Caco-2 (cell line): ENCODE data around the gene GLRA2.

- PRO-cap: no peak
- RRBS: no CpG with 5 or more reads among the region's 5 CpGs
Measured at GRCh38 chrX:9534687-9535318, 69.9 kb downstream of the TBL1X start.

GRCh38 chrX:9573269-9574007 lies 108.6 kb downstream of the TBL1X start:
- PRO-cap: no peak
- RRBS: no CpG with 5 or more reads among the region's 11 CpGs

GRCh38 chrX:9589516-9590167 lies 124.8 kb downstream of the TBL1X start:
- PRO-cap: no peak
- RRBS: 91% methylated on average over 1 of the region's 12 CpGs

- PRO-cap: no peak
- RRBS: no CpG with 5 or more reads among the region's 9 CpGs
Measured at GRCh38 chrX:10012113-10012581, 45.0 kb downstream of the CLDN34 start.

DNA sequence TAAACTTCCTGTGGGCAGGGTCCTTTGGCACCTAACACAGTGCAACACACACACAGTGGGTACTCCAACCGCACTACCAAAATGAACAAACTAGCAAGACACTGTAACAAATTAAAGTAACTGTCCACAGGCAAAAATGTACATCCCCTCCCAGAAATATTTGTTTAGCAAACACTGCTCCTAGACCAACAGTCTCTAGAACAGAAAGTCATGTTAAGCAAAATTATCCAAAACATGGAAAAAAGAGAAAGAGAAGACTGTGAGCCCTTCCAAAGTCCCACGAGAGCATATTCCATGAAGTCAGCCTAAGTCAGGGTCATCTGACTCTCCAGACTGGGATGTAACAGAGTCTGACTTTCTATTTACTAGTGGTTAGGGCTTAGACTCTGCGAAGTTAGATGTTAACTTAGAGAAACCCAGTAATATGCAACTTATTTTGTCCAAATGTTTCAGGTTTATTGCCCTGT lies 102.4 kb downstream of the MID1 start:
- PRO-cap: no peak
- RRBS: no CpG with 5 or more reads among the region's 3 CpGs

DNA sequence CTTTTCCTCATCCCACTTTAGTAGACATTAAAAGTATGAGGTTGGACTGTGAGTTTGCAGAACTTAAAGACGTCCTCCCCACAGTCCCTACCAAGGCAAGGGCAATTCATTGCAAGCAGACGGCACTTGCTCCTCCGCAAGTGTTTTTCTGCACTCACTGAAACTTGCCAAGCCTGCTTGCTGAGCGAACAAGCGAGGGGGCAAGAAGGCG lies 1.6 kb downstream of the MID1 start:
- PRO-cap: no peak
- RRBS: no CpG with 5 or more reads among the region's 6 CpGs

- PRO-cap: no peak
- RRBS: no CpG with 5 or more reads among the region's 7 CpGs
Measured at GRCh38 chrX:10619141-10619496, 1.3 kb downstream of the MID1 start.

DNA sequence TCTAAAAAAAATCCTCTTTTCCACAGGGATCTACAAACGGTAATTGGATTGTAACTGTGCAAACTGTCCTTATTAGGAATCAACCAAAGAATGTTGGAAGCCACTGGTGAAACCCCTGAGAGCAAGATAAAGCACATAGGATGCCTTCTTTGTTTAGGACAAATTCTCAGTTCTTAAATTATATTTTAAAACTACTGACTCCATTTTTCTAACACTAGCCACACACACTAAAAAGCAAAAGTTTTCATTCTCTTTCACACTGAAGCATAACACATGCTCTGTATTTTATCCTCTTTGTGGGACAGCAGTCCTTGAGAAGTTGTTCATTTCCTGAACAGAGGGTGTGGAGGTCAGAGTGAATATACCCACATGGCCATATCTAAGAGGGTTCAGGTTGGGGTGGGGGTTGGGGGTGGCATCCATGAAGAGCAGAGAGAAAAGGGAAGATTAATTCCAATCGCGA lies 27.0 kb upstream of the AMELX start:
- PRO-cap: no peak
- RRBS: no CpG with 5 or more reads among the region's 3 CpGs

DNA sequence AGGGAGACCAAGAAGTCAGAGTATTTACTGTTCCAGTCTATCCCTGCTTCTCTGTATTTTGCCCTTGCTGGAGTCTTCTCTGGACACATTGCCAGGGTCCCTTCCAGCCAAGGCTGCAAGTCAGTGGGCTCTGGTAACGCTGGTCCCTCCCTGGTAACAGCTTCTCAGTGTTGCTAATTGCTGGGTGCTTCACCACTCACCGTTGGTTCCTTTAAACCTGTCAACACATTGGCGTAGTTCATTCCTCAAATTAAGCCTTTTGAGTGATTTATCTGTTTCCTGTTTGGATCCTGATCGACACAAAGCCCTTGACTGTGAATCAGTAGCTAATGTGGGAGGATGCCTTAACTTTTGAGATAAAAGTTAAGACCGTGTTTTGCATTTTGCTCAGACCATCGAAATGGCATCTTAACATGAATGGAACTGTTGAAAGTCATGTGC lies 125.8 kb downstream of the AMELX start:
- PRO-cap: no peak
- RRBS: no CpG with 5 or more reads among the region's 6 CpGs

- PRO-cap: no peak
- RRBS: no CpG with 5 or more reads among the region's 10 CpGs
Measured at GRCh38 chrX:11766375-11766952, 8.4 kb downstream of the MSL3 start.

- PRO-cap: no peak
- RRBS: no CpG with 5 or more reads among the region's 6 CpGs
Measured at GRCh38 chrX:12865362-12865732, 1.5 kb upstream of the TLR7 start.

DNA sequence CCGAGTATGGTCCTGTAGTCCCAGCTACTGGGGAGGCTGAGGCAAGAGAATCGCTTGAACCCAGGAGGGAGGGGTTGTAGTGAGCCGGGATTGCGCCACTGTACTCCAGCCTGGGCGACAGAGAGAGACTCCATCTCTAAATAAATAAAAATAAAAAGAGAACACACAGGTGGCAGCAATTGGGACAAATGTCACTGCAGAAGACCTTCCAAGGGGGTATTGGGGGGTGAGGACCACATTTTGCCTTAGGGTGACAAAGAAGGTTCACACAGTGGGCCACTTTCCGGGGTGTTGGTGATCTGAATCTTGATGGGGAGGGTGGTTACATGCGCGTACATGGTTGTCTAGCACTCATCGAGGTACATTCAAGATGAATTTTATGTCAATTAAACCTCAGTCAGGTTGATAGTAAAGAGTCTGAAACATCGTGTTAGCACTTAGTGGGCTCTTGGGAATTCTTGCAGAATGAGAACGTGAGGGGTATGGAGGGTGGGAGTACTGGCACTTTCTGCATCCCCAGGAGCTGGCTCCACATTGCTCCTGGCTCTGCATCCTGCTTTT lies 20.5 kb upstream of the TMSB4X start:
- PRO-cap: no peak
- RRBS: no CpG with 5 or more reads among the region's 11 CpGs

- PRO-cap: no peak
- RRBS: no CpG with 5 or more reads among the region's 3 CpGs
Measured at GRCh38 chrX:12956849-12957317, 18.0 kb upstream of the TMSB4X start.

GRCh38 chrX:13043432-13043998 lies 905 bp downstream of the FAM9C start:
- PRO-cap: no peak
- RRBS: 99% methylated on average over 4 of the region's 22 CpGs

DNA sequence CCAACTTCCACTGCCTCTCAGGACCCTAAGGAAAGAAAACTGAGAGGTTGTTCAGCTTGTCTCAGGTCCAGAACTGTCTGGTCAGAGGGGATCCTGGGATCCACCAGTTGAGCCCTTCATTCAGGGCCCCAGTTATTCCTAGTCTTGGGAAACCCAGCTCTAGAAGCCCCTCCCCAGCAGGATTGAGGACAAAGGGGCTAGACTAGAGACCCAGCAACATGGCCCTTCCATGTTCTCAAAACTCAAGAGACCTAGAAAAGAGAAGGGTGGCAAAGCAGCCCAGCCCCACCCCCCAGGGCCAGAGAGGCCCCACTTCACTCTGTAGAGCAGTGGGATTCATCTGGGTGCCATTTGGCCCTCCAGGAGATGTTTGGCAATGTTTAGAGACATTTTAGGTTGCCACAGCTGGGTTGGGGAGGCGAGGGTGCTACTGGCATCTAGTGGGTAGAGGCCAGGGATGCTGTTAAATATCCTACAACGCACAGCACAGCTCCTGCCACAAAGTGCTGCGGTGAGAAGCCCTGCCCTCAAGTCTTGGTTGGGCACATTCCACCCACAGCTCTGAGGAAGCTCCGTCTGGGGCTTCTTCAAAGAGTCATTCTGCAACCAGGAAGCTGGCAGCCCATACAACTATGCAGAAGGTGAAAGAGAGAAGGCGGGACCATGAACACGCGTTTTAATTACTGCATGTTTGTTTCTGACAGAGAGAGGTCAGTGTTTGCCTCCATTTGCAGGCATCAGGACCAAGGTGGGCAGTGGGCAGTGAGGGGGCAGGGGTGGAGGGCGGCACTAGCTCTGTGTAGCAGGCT lies 48.0 kb upstream of the FAM9C start:
- PRO-cap: no peak
- RRBS: no CpG with 5 or more reads among the region's 8 CpGs

GRCh38 chrX:13463606-13464015 lies 105.8 kb upstream of the EGFL6 start:
- PRO-cap: no peak
- RRBS: no CpG with 5 or more reads among the region's 3 CpGs

DNA sequence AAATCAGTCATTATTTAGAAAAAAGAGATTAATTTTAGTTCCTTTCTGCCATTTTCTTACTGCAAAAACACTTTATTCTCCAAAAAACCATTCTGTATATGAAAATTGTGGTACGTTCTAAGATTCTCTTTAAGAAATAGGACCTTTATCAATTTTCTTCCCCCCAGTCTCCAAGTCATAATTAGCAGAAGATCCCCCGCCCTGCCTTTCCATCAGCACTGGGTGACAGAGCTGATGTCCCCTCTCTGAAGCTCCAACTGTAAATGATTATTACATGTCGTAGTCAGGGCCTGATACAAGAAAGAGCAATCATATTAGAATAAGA lies 862 bp downstream of the GPM6B start:
- PRO-cap: no peak
- RRBS: no CpG with 5 or more reads among the region's 3 CpGs

- PRO-cap: no peak
- RRBS: no CpG with 5 or more reads among the region's 24 CpGs
Measured at GRCh38 chrX:14529193-14530104, at the start of gene GLRA2. Gene GLRA2 (plus strand): TSS chrX:14529536.

- PRO-cap: no peak
- RRBS: no CpG with 5 or more reads among the region's 1 CpG
Measured at GRCh38 chrX:15337136-15337492, 1.8 kb upstream of the PIGA start.

DNA sequence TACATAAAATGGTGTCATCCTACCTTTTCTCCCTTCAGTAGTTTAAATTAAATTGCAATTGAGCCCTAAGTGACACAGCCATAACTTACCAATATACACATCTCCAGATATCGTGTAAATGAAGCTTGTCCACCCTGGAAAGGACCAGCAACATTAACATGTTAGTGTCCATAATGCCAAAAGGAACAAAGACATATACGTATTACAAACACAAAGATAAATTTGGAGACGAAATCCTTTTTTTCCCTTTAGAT lies 23.1 kb upstream of the VEGFD start:
- PRO-cap: no peak
- RRBS: no CpG with 5 or more reads among the region's 3 CpGs